Measurements from ENCODE around the genes HAO1, PAK5 and ANKEF1.

GRCh38 chr20:5659278-5660082 is 48.7 kb upstream of the GPCPD1 start:
- RRBS, 2 experiments, result no CpG with 5 or more reads among the region's 10 CpGs

DNA sequence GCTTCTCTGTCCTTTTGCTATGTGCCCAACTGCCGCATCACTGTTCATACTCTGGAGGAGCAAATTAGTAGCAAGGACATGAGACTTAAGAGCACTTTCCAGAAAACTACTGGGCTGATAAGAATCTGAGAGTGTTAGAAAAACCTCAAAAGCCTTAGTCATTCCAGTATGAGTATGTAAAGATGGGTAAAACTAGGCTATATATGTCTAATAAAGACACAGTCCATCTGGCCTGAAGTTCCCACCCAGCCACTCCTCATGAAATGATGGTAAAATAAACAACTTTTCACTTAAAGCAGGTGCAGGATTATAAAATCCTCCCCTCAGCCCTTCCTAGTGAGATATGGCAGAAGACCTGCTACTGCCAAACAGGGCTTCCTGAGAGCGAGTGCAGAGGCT is 30.7 kb downstream of the SHLD1 start:
- RRBS, 2 experiments, result no CpG with 5 or more reads among the region's 2 CpGs

GRCh38 chr20:5781876-5782080 is 31.6 kb downstream of the SHLD1 start:
- RRBS, 2 experiments, result no CpG with 5 or more reads among the region's 4 CpGs

- RRBS, 2 experiments, result no CpG with 5 or more reads among the region's 2 CpGs
These were observed 8.0 kb downstream of the TRMT6 start for GRCh38 chr20:5942307-5942833.

DNA sequence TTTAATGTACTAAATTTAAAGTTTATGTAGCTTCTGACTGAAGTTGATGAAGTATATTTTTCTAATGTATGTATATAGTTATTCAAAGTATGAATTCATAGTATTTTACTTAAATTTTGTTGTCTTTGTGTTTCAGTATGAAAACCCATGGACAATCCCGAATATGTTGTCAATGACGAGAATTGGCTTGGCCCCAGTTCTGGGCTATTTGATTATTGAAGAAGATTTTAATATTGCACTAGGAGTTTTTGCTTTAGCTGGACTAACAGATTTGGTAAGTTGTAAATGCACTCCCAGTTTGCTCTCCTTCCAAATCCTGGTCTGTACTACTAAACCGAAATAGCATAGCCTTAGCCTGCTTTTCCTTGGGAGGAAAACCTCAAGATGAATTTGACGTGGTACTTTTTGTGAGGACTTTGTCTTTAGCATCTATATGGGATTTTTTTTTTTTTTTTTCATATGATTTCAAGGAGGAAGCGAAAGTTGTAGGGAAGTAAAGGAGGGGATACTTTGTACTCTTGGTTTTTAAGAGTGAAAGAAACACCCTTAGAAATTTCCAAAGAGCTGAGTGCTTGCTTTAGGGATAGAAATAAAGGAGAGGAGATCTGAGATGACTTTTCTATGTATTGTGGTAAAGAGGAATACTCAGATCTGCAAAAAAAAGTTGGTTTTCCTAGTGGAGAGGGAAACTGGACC is 3.9 kb downstream of the CRLS1 start:
- RRBS, 2 experiments, result no CpG with 5 or more reads among the region's 5 CpGs

DNA sequence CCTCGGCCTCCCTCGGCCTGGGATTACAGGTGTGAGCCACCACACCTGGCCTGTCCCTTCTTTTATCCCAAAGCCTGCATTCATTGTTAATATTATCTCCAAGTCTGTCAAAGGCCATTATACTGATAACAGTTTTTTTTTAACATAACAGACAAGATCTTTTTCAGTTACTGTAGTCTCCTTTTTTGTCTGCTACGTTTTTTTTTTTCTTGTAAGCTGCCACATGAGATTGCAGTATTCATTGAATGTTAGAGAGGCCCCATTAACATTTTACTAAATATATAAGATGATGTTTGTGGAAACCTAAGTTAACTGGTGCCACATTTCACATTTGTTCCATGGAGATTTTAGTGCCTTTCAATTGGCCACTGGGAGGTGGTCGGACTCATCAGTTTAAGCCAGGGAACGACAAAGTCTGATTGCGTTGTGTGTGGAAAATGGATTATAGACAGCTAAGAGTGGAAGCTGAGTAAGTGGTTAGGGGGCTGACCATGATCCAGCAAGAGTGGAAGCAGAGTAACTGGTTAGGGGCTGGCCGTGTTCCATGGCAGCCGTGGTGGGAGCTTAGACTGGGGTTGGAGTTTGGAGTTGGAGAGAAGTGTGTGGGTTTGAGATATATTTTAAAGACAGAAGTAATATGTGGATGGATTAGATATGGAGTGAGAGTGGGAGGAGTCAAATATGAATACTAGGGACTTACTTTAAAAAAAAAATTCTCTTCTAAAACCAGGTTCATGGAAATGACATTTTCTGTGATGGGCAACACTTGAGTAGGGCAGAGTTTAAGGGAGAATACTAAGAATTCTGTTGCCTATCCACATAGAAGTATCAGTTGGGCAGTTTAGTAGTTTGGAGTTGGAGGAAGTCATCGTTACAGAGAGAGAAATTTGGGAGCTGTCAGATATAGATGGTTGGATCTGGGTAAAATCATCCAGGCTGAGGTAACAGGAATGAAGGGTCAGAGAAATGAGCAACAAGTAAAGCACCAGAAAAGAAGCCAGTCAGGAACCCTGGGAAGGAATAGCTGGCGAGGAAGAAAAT is 6.2 kb downstream of the CRLS1 start:
- RRBS, 2 experiments, result no CpG with 5 or more reads among the region's 10 CpGs

DNA sequence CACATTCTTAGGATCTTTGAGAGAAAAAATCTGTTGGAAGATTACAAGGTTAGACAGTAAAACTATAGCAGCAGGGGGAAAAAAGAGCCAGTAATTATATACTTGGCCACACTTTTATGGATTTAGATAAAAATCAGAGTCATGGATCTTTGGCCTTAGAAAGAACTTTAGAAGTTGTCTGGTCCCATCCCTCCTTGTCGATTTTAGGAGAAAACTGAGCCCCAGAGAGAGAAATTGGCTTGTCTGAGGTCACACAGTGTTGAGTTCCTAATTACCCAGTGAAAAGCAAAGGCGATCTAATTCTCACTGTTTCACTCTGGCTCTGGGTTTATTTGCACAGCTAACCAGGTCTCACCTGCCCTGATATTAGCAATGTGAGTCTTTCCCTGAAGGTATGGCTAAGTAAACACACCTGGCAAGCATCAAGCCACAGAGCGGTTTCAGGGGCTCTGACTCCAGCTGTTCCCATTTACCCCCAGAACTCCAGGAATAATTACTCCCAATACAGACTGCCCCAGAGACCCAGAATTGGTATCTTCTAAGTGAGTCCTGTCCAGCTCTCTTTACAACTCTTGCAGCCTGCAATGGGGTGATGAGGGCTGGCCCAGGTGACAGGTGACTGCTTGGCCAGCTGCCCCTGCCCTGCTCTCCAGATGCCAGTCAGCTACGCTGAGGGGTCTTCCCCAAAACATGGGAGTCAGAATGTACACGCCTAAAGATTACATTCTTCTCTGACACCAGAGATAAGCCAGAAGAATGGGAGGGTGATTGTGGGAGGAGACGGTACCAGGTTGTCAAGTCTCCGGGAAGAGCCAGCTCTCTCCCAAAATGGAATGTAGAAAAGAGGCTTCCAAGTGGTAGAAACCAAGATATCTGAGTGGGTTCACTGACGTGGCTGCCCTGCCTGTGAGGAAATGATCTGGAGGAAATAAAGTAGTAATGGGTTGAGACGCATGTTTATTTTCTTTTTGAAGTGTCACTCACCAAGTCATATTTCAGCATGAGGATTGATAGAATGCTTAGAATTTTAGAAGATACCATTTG is 4.9 kb upstream of the LRRN4 start:
- RRBS, 2 experiments, result no CpG with 5 or more reads among the region's 9 CpGs

- RRBS, 2 experiments, result 2 to 4% methylated on average over 11 of the region's 81 CpGs
These were observed 815 bp downstream of the BMP2 start for GRCh38 chr20:6768062-6768940.

DNA sequence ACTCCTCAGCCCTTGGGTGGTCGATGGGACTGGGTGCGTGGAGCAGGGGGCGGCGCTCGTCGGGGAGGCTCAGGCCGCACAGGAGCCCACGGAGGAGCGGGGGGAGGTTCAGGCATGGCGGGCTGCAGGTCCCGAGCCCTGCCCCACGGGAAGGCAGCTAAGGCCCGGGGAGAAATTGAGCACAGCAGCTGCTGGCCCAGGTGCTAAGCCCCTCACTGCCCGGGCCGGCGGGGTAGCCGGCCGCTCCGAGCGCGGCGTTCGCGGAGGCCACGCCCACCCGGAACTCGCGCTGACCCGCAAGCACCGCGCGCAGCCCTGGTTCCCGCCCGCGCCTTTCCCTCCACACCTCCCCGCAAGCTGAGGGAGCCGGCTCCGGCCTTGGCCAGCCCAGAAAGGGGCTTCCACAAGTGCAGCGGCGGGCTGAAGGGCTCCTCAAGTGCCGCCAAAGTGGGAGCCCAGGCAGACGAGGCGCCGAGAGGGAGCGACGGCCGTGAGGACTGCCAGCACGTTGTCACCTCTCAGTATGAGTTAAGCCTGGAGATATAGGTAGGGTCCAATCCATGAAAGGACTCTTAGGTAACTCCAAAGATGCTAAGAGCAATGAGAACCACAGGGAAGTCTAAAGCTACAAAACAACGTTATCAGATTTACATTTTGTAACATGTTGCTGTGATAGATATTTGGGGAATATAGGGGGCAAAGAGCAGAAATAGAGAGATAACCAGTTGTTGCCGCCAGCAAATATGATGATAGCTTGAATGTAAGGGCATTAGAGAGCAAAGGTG is 136.5 kb downstream of the HAO1 start:
- RRBS, 2 experiments, result 20 to 30% methylated on average over 8 of the region's 50 CpGs

DNA sequence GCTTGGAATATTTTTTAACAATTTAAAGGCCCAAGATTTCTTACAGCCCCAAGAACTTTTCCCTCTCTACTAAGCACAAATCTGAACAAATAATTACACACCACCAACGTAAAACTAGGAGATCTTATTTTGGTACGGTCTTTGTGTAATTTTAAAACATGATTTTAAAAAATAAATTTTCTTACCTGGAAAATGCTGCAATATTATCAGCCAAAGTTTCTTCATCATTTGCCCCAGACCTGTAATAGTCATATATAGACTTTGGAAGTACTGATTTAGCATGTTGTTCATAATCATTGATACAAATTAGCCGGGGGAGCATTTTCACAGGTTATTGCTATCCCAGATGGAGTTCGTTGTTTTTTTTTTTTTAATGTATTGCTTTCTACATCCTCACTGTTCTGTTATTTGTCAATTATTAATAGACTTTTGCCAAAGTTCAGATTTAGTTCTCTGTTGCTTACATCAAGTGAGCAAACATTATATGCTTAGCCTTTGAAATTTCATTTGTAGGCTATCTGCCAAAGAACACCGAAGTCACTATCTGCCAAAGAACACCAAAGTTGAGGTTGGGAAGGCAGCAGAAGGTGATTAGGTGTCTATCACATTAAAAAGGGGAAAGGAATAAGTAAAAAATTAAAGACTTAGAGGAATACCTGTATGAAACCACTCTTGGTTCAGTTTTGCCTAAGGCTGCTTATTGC is at the start of gene HAO1:
TSS of gene HAO1 (minus strand) at position 358 of the 704 bp plus-strand sequence.
- RRBS, 2 experiments, result no CpG with 5 or more reads among the region's 5 CpGs

- RRBS, 2 experiments, result no CpG with 5 or more reads among the region's 3 CpGs
These were observed 60.2 kb downstream of the PLCB1 start for GRCh38 chr20:8192195-8192650.

DNA sequence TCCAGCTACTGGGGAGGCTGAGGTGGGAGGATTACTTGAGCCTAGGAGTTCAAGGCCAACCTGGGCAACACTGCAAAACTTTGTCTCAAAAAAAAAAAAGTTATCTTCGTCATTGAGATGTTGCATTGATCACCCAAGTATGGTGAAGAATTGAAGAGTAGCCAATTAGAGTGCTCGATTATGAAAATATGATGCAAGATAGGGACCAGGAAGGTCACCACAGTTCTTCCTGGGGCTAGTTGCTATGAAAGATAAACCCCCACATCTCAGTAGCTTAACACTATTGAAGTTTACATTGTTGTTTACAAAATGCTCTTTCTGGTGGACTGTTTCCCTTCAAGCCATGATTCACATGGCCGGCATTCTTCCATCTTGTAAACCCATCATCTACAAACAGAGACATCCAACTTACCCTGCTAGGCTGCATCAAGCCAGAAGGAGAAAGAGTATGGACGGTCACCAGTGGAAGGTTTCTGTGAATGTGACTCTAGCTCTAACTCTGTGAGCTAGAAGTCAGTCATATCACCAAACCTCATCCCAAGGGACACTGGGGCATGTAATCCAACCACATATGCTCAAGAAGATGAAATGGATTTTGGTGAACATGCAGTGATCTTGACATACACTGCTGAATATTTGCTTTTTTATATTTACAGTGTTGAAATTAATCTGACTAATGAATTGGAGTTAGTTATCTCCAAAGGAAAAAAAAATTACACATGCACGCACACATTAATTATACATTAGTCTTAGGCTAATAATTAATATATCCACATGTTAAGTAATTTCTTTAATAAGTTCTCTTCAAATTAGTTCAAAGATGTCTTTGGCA is 340.7 kb downstream of the PLCB1 start:
- RRBS, 2 experiments, result no CpG with 5 or more reads among the region's 5 CpGs

DNA sequence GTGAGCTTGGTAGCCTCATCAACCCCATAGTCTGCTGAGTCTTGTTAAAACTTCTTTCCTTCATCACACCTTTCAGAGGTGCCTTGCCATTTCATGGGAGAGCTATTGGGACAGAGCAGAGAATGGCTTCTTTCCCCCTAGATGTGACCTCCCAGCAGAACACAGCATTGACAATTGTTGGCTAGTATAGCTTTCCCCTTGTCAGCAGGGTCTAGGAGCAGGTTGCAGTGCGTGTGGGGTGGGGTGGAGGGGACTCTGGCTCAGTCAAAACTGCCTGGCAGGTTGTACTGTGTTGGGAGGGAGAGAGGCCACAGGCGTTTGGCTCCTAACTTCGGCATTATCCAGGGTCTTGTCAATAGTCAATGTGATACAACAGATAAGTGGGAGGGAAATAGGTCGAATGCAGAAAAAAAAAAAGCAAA is 401.1 kb upstream of the PLCB4 start:
- RRBS, 2 experiments, result no CpG with 5 or more reads among the region's 4 CpGs

GRCh38 chr20:8901359-8901832 is 167.5 kb upstream of the PLCB4 start:
- RRBS, 2 experiments, result no CpG with 5 or more reads among the region's 7 CpGs

DNA sequence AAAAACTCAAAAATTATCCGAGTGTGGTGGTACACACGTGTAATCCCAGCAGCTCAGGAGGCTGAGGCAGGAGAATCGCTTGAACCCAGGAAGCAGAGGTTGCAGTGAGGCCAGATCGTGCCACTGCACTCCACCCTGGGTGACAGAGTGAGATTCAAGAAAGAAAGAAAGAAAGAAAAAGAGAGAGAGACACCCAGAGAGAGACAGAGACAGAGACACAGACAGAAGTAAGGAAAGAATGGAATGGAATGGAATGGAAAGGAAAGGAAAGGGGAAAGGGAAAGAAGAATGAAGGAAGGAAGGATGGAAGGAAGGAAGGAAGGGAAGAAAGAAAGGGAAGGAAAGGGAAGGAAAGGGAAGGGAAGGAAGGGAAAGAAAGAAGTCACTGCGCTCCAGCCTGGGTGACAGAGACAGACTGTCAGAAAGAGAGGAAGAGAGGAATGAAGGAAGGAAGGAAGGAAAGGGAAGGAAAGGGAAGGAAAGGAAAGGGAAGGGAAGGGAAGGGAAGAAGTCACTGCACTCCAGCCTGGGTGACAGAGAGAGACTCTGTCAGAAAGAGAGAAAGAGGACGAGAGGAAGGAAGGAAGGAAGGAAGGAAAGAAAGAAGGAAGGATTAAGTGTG is 221.4 kb upstream of the LAMP5 start:
- RRBS, 2 experiments, result no CpG with 5 or more reads among the region's 6 CpGs

- RRBS, 2 experiments, result 8 to 15% methylated on average over 30 of the region's 65 CpGs
These were observed at the start of gene PAK5 for GRCh38 chr20:9838320-9839515. Gene PAK5, minus strand, starts transcription at chr20:9839076.

- RRBS, 2 experiments, result no CpG with 5 or more reads among the region's 4 CpGs
These were observed 50.6 kb upstream of the PAK5 start for GRCh38 chr20:9889437-9889965.

DNA sequence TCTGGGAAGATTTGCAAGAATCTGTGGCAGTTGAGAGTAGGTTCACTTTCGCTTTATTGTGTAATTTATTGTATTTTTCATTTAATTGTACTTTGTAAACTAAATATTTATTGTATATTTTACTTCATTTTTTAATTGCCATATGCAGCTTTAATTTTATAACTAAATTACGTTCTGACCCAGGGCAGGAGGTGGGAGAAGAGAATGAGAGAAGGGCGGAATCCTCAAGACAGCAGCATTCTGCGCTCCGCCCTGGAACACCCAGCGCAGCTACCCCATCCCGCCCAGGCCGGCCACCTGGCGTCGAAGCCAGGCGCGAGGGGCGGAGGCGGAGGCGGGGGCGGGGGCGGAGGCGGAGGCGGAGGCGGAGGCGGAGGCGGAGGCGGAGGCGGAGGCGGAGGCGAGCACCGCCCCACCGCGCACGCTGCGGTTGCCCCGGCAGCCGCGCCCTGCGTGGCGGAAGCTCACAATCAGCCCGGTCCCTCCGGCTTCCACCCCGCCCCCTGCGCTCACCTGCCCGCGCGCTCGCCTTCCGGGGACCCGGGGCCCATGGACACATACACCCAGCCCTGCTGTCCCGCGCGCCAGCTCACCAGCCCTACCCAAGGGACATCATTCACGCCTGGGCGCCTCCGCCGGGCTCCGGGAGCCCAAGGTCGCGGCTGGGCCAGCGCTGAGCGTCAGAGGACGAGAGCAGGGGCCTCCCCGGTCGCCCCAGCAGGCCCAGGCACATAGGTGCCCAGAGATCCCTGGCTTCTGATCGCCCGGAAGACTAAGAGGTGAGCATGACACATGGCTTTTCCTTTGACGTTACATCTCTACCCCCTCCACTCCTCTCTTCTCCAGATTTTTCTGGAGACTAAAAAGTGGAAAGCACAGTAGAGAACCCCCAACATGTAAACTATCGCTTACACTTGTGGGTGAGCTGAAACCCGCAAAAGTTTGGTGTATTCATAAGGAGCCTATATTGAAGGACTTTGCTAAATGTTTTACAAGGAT is at the start of gene ANKEF1:
TSS of gene ANKEF1 (plus strand) at position 433 of the 999 bp plus-strand sequence.
- RRBS, 2 experiments, result 1 to 2% methylated on average over 29 of the region's 66 CpGs

- RRBS, 2 experiments, result 67 to 73% methylated on average over 3 of the region's 56 CpGs
These were observed 46.5 kb upstream of the SNAP25 start for GRCh38 chr20:10171635-10172925.

- RRBS, 2 experiments, result no CpG with 5 or more reads among the region's 9 CpGs
These were observed 52.6 kb downstream of the SNAP25 start for GRCh38 chr20:10271177-10271650.

Measured in LNCaP clone FGC (cell line).